Mammary microvascular endothelial cell (primary cell): ENCODE results near the genes KCTD6 and ACOX2.

GRCh38 chr3:57628815-57629070, 31.6 kb upstream of the ARF4 start:
- RAMPAGE, long total RNA, result no peak

DNA sequence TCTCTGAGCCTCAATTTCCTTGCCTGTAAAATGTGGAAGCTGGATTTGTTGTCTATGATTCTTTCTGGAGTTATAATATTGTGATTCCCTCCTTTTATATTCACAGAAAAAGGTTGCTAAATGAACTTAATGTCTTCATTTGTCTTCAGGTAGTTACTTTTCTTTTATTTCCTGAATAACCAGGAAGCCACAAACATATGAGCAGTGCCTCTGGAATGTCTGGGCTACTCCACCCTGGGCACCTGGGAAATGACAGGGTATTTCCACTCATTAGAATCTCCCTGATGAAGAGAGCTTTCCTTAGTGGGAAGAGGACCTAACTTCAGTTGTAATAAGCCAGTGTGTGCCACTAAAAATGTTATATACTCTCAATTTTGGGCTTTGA, 3.8 kb upstream of the SLMAP start:
- RAMPAGE, long total RNA, result no peak

- RAMPAGE, long total RNA, result no peak
These were observed 14.1 kb downstream of the SLMAP start for GRCh38 chr3:57769973-57770863.

DNA sequence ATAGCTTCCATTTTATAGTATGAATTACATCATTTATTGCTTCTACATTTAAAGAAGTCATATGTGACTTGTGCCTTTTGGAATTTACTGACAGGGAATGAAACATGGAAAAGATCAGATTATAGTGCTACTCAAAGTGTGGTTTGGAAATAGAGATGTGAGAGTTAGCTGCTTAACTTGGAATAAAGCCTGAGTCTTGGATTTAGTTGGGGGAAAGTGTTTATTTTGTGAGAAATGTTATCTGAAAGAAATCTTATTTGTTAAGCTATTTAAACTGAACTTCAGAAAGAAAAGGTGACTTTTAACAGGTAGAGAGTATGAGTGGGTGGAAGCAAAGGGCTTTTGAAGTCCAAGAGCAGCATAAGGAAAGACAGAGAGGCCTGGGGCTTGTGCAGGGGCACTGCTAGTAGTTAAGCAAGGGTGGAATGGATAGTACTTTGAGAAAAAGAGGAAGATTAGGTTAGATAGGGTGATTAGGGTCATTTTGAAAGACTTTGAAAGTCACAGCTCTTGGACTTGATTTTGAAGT, 60.5 kb downstream of the SLMAP start:
- RAMPAGE, long total RNA, result no peak

DNA sequence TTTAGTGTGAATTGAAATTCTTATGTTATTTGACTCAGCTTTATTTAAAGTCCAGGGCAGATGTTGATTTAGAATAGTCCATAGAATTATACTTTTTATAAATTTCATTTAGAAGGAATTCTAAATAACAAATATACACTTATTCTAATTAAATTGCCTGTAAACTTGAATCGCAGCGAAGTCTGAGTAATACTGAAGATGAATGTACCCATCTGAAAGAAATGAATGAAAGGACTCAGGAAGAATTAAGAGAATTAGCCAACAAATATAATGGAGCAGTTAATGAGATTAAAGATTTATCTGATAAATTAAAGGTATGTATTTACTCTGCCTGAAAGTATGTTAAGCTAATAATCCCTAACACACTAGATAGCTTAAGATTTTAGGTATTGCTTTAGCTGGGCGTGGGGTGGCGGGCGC, 105.7 kb downstream of the SLMAP start:
- RAMPAGE, long total RNA, result no peak

GRCh38 chr3:57972469-57973160, 35.6 kb upstream of the FLNB start:
- RAMPAGE, long total RNA, result no peak

GRCh38 chr3:57992549-57993384, 15.5 kb upstream of the FLNB start:
- RAMPAGE, long total RNA, result no peak

DNA sequence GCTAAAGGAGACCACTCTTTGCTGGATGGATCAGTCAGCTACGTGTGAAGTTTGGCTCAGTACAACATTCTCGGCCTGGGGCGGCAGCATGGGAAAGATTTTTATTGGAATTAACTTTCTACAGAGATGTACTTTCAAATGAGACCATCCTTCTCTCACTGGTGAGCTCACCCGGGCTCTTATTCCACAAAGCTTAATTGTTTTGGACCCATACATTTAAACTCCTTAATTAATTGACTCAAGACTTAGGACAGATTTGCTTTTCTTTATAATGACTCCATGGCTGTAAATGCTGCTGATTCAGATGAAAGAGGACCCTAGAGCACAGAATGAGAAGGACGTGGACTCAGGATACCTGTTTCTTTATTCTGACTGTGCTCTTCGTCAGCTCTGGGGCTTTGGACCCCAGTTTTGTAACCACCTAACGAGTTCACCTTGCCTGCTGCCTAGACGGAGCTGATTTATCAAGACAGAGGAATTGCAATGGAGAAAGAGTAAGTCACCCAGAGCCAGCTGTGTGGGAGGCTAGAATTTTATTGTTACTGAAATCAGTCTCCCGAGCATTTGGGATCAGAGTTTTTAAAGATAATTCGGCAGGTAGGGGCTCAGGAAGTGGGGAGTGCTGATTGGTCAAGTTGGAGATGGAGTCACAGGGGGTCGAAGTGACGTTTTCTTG, 27.7 kb downstream of the FLNB start:
- RAMPAGE, long total RNA, result no peak

GRCh38 chr3:58040057-58040599, 31.9 kb downstream of the FLNB start:
- RAMPAGE, long total RNA, result no peak

DNA sequence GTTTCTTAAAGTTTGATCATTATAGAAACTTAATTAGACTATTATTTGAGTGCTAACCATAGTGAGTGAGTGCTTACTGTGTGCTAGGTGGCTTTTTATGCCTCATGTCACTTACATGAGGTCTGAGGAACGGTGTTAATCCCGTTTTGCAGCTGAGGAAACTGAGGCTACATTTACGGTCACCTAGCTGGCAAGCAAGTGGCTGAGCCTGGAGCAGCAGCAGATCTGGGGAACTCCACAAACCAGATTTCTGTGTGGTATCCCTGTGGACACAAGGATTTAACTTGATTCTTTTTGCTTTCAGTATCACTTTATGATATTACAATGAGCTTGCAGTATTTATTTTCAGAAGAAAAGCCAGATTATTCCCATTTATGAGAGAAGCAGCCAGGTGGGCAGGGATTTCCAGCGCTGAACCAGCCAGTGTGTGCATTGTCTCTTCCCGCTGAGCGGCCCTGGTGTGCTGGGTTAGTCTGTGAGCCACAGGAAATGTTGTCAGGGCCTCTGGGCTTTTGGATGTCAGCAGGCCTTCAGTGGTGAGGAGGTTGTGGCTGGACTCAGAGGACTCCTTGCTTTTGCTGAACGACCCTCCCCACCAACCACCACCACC, 32.8 kb downstream of the FLNB start:
- RAMPAGE, long total RNA, result no peak

- RAMPAGE, long total RNA, result no peak
These were observed 41.0 kb downstream of the FLNB start for GRCh38 chr3:58048915-58049922.

- RAMPAGE, long total RNA, result no peak
These were observed 99.1 kb downstream of the DNASE1L3 start for GRCh38 chr3:58111438-58112248.

DNA sequence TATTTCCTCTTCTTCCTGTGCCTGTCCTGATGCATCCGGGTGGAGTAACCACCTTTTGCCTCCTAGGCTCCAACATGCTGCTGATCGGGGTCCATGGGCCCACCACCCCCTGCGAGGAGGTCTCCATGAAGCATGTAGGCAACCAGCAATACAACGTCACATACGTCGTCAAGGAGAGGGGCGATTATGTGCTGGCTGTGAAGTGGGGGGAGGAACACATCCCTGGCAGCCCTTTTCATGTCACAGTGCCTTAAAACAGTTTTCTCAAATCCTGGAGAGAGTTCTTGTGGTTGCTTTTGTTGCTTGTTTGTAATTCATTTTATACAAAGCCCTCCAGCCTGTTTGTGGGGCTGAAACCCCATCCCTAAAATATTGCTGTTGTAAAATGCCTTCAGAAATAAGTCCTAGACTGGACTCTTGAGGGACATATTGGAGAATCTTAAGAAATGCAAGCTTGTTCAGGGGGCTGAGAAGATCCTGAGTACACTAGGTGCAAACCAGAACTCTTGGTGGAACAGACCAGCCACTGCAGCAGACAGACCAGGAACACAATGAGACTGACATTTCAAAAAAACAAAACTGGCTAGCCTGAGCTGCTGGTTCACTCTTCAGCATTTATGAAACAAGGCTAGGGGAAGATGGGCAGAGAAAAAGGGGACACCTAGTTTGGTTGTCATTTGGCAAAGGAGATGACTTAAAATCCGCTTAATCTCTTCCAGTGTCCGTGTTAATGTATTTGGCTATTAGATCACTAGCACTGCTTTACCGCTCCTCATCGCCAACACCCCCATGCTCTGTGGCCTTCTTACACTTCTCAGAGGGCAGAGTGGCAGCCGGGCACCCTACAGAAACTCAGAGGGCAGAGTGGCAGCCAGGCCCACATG, 40.0 kb downstream of the DNASE1L3 start:
- RAMPAGE, long total RNA, result no peak

DNA sequence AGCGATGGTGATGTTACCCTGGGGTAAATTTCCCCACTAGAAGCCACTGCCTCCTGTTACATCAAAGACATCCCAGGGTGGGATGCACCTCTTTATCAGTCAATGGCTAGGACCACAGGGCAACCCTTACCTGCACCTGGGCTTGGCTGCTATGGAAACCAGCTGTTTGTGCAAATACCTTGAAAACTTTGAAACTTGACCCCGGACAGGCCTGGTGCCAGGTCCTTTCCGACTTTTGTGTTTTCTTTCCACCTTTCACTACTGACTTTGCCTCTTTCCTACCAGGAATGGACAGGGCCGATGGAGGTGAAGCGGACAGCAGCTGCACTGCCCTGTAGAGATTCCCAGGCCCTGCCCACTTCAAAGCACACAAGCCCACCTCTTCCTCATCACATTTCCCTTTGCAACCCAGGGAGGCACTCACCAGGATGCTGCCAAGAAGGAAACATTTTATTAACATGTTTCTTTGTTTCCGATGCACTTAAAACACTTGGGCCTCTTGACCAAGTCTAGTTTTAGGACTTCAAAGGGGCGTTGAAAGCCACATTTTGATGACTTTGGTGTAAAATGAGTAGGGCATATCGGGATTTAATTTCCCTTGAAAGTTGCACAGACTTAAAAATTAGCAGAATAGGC, 36.6 kb downstream of the DNASE1L3 start:
- RAMPAGE, long total RNA, result no peak

DNA sequence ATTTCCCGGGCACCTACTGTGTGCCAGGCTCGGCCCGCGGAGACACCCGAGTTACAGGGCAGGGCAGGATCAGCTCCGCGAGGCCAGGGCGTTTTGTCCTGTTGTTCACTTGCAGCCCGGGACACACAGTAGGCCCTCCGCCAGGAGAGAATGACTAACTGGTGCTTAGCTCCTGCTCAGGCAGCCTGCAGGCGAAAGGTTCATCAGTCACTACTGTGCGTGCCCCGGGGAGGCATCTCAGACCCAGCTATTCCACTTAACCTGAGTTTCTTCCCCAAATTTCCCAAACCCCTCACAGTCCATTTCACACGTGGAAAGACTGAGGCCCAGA, 32.6 kb downstream of the DNASE1L3 start:
- RAMPAGE, long total RNA, result no peak

DNA sequence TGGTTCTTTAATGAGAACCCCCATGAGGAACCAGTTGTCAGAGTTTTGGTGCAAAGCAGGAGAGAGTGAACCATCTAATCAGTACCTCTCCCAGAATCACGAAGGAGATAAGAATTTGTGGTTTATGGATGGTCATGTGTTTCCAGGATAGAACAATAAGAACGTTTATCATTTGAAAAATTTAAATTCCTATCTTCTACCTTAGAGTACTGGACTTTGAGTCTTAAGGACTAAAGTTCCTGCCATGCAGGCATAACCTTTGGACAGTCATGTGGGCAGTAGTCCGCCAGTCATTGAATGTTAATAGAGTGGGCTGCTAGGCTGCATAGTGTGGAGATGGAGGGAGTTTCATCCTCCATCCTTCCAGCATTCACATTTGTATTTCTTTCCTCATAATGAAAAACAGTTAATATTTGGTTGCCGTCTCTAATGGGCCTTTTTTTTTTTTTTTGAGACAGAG, 9.0 kb downstream of the ABHD6 start:
- RAMPAGE, long total RNA, result no peak

DNA sequence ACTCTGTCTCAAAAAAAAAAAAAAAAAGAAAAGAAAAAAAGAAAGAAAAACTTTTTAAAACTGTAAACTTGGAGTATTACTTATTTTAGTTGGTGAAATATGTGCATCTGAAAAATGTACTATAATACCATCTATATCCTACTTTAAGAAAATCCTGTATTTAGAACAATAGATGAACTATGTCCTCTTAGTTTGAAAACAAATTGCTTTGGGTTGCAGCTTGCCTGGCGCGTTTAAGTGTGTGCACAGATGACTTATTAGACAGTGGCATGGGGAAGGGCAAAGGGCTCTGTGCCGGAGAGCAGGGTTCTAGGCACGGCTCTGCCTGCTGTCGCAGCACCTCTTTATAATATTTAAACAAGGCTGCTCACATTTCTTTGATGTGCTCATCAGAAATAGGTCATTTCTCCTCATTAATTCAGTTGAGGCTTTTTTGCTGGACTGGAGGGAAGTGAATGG, 10.0 kb downstream of the PXK start:
- RAMPAGE, long total RNA, result no peak

DNA sequence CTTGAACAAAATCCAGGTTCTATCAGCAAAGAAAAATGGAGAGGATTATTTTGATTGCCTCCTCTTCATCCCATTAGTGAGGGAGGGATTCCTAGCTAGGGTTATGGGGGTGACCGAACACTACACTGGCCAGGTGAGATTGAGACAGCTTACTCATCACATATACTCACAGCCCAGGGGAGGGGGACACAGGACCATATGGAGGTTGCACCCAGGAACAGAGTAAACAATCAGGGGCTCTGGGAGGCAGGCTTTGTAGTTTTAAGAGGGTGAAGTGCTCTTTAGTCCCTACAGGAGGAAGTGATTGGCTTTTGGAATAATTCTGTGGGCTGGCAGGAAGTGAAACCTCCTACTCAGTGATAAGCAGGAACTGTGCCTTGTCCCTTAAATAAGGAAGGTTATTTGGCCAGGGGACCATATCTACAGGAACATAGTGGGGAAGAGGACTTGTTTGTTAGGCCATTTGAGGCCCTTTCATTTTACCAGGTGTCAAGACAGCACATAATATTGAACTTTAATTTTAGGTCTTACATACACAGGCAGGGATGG, 17.5 kb upstream of the KCTD6 start:
- RAMPAGE, long total RNA, result no peak

DNA sequence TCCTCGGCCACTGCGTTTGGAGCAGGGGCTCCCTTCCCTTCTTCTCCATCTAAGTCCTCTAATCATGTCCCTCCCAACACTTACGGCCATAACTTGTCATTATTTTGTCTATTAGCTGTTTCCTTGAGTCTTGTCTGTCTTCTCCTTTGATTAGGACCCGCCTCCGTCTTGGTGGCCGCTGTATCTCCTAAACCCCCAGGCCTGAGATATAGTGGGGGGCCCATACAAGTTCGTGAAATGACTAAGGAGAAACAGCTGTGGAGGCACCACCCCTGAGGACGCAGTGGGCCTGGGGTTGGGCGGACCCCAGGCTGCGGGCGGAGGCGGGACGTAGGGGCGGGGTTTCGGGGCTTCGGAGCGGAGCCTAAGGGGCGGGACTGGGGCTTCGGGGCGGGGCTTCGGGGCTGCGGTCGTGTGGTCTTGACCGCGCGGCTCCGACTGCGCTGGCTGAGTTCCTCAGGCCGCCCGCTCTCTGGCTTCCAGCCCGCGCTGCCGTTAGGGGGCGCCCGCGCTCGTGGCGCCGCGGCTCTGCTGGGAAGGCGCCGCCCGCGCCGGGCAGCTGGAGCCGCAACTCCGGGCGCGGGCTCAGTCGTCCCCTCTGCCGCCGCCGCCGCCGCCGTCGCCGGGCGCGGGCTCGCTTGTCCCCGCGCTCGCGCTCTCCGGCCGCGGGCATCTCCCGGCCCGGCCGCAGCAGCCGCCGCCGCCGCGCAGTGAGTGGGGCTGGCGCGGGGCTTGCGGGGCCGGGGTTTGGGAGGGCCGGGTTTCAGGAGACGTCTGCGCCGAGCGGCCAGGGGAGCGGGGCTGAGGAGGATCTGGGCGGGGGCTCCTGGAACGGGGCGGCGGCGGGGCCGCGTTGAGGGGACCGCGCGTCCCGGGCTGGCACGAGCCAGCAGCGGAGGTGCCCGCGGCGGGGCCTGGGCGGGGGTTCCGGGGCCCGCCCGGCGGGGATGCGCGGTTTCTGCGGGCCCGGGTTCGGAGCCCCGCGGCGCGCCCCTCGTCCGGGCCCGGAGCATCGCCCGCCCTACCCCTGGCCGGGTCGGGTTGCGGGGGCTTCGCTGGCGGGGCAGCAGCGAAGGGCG, at the start of gene KCTD6:
TSS of gene KCTD6 (plus strand) at position 637 of the 1,079 bp plus-strand sequence.
- RAMPAGE, long total RNA, result no peak

DNA sequence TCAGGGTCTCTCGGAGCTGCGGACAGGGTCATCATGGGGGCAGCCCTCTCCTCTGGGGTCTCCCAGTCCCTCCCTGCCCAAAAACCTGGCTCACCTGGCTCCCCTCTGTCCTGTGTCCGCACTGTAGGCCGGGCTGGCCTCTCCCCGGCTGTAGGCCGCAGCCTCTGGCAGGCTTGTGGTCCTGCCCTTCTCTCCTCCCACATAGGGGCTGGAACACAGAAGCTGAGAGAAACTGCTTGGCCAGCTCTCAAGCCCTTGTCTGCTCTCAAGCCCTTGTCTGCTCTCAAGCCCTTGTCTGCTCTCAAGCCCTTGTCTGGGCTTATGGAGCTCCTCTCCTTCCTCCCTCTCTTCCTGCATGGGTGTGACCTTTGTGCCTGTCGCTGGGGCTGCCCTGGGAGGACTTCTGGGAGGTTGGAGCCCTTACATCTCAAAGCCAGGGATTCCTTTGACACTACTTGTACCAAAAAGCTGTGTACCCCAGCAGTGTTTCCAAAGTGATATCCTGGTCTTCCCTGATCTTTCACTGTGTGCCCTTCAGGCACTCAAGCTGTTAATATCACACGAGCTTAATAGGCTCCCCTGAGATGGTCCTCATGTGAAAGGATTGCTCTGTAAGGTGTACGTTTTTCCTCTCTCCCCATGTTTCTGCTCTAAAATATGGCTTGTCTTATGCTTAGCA, at the start of gene ACOX2:
TSS of gene ACOX2 (minus strand) at position 166 of the 679 bp plus-strand sequence.
- RAMPAGE, long total RNA, result no peak